Fallopian tube (tissue), 1 donor: ENCODE measurements around the gene SLC7A5.

- PRO-cap: no peak
These were observed 1.3 kb upstream of the FBXO31 start for GRCh38 chr16:87384992-87385181.

DNA sequence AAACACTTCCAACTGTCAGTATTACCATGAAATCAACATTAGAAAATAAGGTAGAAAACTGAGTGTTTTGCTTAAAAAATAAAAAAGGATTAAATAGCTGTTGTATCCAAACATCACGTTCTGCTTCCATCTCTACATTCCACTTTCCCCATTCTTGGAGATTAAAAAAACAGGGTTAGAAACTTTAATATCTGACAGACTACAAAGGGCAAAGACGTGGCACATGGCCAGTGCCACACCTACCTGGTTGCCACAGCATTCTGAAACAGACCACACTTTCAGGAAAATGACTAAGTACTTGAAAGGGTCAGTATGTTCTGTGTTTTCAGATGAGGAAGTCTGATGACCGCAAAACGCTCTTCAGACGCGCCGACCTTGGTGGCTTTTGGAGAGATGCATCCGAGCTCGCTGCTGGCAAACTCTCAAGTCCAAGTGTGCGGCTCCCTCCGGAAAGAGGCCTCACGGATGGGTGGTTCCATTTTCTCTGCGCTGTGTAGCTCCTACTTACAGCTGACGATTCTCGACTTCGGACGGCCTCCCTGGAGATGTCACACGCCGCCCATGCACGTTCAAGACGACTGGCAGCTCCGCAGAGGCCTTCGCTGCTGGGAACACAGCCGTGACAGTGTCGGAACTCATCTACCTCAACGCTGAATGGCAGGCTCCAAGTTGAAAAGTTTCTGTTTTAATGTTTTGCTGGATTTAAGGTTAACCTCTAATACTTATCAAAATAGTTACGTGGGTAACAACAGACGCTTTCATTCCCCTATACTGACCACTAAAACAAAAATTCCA lies 15.5 kb downstream of the MAP1LC3B start:
- PRO-cap: unidirectional peak, plus-strand start at position 328 of the sequence

DNA sequence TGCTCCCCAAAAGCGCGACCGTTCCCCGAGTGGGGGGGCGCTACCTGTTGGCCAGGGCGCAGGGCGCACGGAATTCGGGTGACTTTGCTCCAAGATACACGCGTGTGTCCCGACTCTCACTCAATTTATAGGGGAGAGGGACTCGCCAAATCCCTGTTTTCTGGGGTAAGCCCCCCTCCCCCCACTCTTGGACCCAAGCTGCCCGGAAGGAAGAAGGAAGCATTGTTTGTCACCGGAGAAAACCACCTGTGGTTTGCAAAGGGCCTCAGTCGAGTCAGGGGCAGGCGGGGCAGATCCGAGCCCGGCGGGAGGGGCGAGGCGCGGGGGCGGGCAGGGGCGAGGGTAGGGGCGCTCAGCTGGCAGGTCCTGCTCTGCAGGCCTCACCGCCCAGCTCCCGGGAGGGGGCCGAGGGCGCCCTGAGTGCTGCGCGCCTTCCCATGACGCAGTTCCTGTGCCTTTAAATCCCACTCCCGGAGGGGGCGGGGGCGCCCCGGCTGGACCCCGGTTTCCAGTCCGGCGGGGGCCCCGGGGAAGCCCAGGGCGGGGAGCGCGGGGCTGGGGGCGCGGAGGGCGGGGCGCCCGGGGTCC lies 448 bp upstream of the JPH3 start:
- PRO-cap: no peak

- PRO-cap: no peak
These were observed 64.9 kb downstream of the KLHDC4 start for GRCh38 chr16:87700739-87701352.

DNA sequence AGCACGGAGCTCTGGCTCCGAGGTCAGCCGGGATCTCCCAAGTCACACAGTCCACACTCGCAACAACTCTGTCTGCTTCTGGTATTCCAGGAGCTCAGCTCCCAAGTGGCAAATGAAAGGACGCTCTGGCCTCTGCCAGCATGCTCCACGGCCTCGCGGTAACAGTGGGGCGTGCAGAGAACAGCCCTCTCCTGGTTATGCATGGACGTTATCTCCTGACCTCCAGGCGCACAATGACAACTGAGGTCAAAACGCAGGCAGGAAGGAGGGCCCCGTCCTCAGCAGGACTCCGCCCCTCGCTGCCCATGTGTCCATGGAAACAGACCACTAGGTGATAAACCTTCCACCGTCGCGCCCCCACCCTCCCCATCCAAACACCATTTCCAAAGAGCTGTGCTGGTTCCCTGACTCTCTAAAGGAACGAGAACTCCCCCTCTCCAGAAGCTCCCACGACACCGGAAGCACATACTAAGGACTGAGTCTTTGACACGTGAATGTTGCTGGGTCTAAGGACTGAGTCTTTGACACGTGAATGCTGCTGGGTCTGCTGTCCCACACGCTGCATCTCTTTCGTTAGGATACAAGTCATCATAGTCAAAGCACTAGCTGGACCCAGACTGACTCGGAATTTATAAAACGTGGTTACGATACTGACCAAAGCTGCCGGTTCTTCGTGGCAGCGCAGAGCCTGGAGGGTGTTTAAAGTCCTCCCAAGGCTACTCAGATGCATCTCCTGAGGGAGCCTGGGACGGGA lies 44.0 kb downstream of the KLHDC4 start:
- PRO-cap: no peak

DNA sequence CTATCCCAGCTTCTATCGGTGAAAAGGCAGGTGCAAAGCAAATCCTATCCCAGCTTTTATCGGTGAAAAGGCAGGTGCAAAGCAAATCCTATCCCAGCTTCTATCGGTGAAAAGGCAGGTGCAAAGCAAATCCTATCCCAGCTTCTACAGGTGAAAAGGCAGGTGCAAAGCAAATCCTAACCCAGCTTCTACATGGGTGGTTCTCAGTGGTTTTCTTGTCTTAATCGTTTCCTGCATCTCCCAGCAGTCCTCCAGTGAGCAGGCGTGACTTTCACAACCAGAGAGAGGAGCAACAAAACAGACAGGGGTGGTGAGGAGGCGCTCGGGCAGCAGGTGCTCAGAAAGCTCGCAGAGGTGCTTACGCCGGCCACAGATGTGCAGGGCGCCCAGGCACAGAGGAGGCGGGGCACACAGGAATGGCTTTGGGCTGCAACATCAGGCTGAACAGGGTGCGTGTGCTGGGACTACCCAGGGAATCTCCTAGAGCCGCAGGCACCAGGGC lies 32.7 kb downstream of the KLHDC4 start:
- PRO-cap: no peak

DNA sequence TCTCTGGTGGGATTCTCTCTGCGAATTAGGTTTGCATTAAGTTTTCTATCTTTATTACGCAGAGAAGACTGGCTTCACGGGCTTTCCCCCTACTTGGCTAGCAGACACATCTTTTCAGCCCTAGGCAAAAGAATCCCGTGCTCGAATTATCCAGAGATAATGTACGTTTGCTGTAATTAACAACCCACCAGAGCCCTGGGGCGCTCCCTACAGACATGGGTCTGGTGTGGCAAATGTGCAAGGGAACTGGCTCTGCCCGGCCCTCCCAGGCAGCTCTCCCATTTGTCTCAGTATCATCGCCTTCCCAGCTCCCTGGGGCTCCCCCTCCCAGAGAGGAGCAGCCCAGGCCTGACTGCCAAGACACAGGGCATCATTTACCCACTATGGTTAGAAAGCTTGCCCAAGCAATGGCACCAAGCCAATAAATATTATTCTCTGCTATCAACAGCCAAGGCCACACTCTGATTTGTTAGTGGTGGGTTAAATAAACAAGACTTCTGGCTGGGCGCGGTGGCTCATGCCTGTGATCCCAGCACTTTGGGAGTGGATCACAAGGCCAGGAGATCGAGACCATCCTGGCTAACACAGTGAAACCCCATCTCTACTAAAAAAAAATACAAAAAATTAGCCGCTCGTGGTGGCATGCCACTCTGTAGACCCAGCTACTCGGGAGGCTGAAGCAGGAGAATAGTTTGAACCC lies 24.8 kb upstream of the KLHDC4 start:
- PRO-cap: no peak

DNA sequence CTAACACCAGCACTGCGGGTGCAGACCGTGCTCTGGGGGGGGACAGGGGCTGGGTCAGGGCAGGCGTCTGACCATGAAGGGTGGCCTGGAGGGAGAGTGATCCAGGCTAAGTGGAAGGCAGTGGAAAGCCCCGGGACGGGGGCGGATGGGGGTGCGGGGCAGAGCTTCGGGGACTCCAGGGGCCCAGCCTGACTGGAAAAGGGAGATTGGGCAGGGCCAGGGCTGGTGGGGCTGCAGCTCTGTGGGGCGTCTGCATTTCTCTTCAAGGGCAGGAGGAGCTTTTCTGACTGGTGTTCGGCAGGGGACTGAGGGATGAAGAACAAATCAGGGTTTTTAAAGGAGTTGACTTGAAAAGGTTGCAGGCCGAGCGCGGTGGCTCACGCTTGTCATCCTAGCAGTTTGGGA lies 42.2 kb downstream of the SLC7A5 start:
- PRO-cap: no peak

GRCh38 chr16:87829079-87829933 lies 40.0 kb downstream of the SLC7A5 start:
- PRO-cap: no peak

DNA sequence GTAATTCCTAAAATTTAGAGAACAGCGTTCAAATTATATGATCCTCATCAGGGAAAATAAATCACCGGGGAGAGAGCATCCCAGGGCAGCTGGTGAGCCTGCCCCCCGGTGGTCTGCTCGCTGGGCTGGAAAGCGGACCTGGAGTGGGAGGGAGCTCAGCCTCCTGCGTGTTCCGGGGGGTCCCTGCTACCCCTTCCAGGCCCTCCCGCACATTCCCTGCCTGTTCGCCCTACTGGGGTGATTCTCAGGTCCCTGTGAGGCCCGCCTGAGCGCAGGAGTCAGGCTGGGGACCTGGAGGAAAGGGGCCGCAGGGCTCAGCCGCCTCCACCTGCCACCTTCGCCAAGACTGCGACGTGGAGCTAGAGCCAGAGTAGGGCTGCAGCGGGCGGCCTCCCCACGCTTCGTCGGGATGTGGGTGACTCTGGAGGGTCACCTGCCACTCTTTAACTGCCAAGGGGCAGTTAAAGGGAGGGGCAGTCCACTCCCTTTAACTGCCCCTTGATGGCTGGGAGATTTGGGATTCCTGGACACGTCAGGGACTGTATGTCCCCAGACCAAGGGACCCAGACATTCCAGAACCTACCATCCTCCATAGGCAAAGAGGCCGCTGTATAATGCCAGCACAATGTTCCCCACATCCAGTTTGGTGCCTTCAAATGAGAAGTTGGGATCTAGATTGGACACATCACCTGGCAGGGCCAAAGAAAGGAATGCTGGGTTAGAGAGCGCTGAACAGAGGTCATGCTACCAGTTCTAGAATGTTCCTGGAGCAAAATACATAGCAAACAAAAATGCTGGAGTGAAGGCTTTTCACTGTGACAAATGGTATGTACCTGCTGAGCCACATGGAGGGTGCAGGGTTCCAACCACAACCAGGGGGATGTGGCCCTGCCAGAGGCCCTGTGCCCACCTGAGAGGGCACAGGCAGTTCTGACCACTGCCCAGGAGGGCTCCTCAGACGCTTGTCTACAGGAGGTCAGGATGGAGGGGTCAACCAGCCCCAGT lies 28.5 kb downstream of the SLC7A5 start:
- PRO-cap: no peak

- PRO-cap: no peak
These were observed 27.6 kb downstream of the SLC7A5 start for GRCh38 chr16:87841472-87842356.

- PRO-cap: bidirectional peak, plus-strand start at chr16:87854090, minus-strand start at chr16:87853913
These were observed 15.0 kb downstream of the SLC7A5 start for GRCh38 chr16:87854007-87855001.

- PRO-cap: unidirectional peak, minus-strand start at chr16:87869505
These were observed at the start of gene SLC7A5 for GRCh38 chr16:87868916-87870135. TSS of gene SLC7A5 (minus strand) at chr16:87869507.

- PRO-cap: unidirectional peak, plus-strand start at chr16:87948091
These were observed 3.3 kb upstream of the BANP start for GRCh38 chr16:87947693-87948582.

GRCh38 chr16:87952141-87952744 lies 1.0 kb downstream of the BANP start:
- PRO-cap: no peak

DNA sequence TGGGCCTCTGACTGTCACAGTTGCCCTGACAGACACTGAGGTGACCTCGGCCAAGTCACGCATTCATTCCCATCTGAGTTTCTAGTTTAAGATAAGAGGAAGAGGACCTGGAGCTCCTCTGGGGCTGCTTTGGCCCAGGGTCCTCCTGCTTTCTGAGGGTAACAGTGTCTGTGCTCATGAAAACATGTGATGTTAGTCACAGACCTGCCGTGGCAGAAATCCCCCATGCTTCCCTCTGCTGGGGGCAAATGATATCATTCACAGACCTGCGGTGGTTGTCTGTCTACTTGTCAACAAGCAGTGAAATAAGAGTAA lies 35.2 kb downstream of the BANP start:
- PRO-cap: no peak

GRCh38 chr16:88086670-88087192 lies 135.5 kb downstream of the BANP start:
- PRO-cap: no peak

GRCh38 chr16:88151022-88151661 lies 199.9 kb downstream of the BANP start:
- PRO-cap: unidirectional peak, plus-strand start at chr16:88151359

GRCh38 chr16:88240072-88240517 lies 142.7 kb upstream of the ZNF469 start:
- PRO-cap: no peak

DNA sequence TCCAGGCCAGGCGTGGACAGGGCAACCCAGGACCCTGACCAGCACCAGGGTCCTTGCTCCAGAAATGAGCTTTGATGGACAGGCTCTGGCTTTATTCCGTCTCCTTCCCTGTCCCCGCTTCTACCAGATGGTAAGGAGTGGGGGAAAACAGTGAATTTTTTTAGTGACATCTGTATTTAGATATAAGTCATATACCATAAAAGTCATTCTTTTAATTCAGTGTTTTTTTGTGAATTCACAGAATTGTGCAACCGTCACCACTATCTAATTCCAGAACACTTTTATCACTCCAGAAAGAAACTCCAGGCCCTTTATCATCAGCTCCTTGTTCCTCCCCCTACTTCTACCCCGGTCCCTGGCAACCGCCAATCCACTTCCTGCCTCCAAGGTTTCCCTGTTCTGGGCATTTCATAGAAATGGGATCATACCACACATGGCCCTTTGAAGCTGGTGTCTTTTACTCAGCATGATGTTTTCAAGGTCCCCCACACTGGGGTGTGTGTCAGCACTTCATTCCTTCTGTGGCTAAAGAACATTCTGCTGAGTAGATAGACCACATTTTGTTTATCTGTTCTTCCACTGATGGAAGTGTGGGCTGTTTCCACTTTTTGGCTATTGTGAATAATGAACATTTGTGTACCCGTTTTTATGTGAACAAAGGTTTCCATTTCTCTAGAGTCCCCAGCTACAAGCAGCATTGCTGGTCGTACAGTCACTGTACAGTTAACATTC lies 75.9 kb upstream of the ZNF469 start:
- PRO-cap: unidirectional peak, minus-strand start at position 339 of the sequence